ENCODE measurements around the gene C2CD2.

- PRO-cap, result no peak
Measured at GRCh38 chr21:41579625-41580557, 71.9 kb upstream of the TMPRSS2 start.

- PRO-cap, result no peak
Measured at GRCh38 chr21:41607142-41607449, 99.1 kb upstream of the TMPRSS2 start.

GRCh38 chr21:41706083-41706549 lies 60.7 kb downstream of the RIPK4 start:
- PRO-cap, result no peak

- PRO-cap, result no peak
Measured at GRCh38 chr21:41751356-41752347, 15.2 kb downstream of the RIPK4 start.

DNA sequence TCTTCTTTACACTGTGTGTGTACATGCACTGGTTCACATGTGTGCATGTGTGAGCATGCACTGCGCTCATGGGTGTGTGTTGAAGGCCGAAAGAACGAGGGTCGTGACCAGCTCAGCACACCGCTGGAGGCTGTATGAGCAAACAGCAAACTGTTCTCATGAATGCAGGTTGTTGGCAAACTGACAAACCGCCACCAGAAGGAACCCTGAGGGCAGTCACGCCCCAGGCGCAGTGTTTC lies 16.5 kb upstream of the RIPK4 start:
- PRO-cap, result no peak

- PRO-cap, result no peak
Measured at GRCh38 chr21:41885224-41886384, 6.5 kb upstream of the PRDM15 start.

DNA sequence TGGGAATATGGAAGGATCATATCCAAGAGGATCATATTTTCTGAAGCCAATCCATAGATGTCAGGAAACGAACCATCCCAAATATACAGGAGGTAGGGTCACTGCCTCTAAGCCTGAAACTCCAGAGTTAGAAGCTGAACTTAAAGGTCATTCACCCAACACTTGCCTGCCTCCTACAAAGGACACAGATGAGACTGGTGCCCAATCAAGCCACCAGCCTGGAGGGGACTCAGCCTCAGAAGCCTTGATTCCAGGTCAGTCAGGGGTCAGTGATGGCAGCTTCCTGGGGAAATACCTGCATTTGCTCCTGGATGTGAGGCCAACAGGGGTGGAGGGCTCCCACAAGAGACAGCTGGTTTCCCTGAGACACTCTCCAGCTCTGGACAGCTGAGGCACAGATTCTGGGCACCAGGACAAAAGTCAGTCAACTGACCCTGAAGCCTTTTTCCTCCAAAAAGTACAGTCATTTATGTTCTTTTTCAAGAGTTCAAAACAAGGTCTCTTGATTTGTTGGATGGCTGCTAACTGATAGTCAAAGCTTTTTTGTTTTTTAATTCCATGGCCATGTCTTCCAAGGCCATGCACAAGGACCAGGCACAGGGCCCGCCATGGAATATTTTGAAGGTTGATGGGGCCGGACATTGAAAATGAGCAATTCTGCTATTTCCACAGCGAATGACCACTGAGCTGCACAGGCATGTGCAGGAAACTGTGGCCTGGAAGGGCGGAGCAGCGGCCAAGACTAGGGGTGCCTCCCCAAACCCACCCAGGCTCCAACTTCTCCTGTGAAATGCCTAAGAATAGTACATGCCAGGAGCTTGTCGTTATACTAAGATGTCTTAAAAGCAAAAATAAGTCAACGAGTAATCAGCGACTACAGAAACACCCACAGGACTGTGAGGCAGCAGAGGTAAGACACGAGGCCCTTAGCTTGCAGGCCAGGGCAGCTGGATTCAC lies 1.8 kb downstream of the C2CD2 start:
- PRO-cap, result no peak

GRCh38 chr21:41953271-41953576 lies 594 bp downstream of the C2CD2 start:
- PRO-cap, result no peak

DNA sequence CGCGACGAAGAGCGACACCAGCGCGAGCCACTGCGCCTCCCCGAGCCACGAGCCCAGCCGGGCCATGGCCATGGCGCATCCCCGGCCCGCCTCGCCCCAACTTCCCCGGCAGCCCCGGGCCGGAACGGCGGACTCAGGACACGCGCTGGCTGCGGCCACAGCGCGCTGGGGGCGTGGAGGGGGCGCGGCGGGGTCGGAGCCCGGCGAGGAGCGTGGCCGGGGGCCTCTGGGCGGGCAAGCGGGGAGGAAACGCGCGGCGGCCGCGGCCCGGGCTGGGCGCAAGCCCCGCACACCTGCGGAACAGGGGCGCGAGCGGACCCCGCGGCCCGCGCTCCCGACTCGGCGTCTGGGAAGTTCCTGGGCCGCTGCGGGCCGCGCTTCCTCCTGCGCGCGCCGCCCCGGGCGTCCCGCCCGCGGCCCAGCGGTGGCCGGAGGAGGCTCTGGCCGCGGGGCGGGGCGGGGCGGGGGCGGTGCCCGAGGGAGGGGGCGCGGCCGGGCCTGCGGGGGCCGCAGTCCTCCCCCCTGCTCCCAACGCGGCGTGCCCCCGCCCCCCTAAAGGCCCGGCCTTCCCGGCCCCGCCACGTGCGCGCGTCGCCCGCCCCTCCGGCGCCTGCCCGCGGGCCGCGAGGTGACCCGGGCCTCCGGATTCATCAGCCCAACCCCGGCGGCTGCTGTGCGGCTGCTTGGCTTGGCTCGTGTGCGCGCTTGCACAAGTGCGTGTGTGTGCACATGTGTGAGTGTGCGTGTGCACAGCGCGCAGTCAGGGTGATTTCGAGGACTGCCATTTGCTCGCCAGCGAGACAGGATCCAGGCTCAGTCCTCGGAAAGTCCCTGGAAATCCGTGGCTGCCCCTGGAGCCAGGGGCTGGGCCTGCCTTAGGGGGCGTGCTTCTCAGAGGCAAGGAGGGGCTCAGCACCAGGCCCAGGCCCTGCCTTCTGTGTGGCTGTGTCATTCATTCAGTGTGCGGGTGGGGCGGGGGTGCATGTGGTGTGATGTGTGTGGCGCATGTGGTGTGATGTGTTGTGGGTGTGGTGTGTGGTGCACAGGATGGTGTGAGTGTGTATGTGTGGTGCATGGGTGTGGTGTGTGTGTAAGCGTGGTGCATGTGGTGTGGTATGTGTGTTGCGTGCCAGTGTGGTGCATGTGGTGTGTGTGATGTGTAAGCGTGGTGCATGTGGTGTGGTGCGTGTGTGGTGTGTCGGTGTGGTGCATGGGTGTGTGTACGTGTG lies at the start of gene C2CD2:
Gene C2CD2, minus strand, starts transcription at position 442 of the 1,229 bp plus-strand sequence.
- PRO-cap, result no peak

GRCh38 chr21:41973390-41973797 lies 19.6 kb upstream of the C2CD2 start:
- PRO-cap, result no peak

GRCh38 chr21:42003255-42003621 lies 6.9 kb downstream of the ZBTB21 start:
- PRO-cap, result no peak

GRCh38 chr21:42012087-42013036 lies 2.2 kb upstream of the ZBTB21 start:
- PRO-cap, result no peak

- PRO-cap, result no peak
Measured at GRCh38 chr21:42047964-42048911, 22.9 kb upstream of the UMODL1 start.

DNA sequence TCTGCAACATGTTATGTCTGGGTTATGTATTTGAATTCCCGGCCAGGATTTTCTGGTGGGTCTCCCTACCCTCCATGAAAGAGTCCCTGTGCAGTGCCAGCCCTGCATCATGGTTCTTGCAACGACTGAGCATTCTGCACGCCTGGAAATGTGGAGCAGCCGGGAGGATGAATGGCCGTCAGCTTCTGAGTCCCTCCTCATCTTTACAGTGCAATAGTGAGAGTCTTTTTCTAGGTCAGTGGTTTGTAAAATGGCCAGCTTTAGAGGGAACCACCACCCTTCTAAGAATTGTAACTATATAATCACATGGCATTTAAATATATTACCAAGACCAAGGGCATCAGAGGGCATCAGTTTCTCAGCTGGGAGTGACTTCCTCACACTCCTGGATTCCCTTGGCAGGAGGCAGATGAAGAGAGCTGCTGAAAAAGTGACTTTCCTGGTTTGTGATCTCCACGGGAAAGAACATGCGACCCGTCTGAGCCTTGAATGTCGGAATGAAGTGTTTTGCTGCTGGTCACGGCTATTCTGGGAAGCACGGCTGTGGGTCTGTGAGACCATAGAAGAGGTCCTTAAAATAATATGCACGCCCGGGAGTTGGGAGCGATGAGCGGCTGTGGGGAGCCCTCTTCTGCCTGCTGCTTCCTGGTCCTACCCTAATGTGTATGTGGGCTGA lies 13.4 kb upstream of the UMODL1 start:
- PRO-cap, result no peak

GRCh38 chr21:42062174-42063039 lies 8.7 kb upstream of the UMODL1 start:
- PRO-cap, result bidirectional peak, plus-strand start at chr21:42062402, minus-strand start at chr21:42062361; bidirectional peak, plus-strand start at chr21:42062899, minus-strand start at chr21:42062689

DNA sequence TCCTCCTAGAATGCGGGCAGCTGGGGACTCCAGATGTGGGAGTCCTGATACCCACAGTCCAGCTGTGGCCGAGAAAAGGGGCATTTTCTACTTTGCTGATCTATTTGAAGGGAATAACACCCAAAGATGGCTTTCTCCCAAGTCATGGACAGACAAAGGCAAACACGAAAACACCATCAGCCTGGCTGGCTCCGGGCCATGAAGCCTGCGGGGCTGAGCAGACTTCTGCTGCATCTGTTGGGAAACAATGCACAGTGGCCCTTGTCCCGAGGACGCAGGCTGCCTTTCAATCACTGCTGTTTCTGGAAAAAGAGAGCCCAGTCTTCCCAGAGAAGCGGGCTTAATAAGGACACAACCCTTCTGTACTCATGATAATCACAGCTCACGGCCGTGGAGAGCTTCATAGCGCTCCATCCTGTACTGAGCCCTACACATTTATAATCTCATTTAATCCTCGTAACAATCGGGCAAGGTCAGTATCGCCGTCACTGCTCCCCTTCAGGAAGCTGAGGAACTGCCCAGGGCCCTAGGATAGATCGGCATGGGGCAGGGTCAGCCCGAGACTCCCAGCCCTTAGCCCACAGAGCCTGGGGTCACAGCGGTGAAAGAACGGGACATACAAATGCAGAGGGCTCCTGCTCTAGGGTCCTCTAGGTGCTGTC lies 61.9 kb upstream of the ABCG1 start:
- PRO-cap, result no peak

DNA sequence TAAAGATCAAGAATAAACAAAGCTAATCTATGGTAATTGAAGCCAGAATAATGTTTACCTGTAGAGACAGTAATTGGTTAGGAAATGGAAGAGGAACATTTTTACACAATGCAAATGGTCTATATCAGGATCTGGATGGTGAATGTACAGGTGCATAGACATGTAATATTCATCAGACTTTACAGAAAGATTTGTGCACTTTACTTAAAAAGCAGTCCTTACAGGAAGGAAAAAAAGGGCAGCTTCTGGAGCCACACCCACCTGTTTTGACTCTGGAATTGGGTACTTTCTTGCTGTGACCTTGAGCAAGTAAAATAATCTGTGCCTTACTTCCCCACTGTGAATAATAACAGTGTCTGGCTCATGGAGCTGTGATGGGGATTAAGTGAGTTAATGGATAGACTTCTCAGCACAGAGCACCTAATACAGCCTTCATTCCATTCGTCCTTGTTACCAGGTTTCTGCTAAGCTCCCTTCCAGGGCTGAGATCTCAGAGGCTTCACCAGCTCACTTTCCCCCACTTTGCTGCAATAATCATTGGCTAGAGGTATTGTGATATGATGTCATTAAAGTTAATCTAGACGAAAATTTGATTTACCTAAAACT lies 20.1 kb upstream of the ABCG1 start:
- PRO-cap, result no peak

GRCh38 chr21:42262803-42263338 lies 43.9 kb downstream of the ABCG1 start:
- PRO-cap, result no peak

- PRO-cap, result no peak
Measured at GRCh38 chr21:42292798-42293393, 22.3 kb downstream of the TFF3 start.

GRCh38 chr21:42313550-42314244 lies 1.5 kb downstream of the TFF3 start:
- PRO-cap, result no peak